ENCODE measurements around a stretch of chr13.

DNA sequence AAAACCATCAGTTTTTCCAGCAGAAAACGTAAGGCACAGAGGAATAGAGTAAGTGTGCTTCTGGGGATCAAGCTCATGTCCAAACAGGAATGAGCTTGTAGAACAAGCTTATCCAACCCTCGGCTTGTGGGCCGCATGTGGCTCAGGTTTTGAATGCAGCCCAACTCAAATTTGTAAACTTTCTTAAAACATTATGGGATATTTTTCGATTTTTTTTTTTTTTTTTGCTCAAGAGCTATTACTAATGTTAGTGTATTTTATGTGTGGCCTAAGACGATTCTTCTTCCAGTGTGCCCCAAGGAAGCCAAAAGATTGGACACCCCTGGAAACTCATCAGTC lies 1039.1 kb downstream of the TBC1D4 start:
- PRO-cap, result no peak
- RAMPAGE, long total RNA, 4 experiments, result no peak in any of the 4 experiments

GRCh38 chr13:75225837-75226730 lies 255.9 kb downstream of the TBC1D4 start:
- PRO-cap, result no peak
- RAMPAGE, long total RNA, 4 experiments, result no peak in any of the 4 experiments

DNA sequence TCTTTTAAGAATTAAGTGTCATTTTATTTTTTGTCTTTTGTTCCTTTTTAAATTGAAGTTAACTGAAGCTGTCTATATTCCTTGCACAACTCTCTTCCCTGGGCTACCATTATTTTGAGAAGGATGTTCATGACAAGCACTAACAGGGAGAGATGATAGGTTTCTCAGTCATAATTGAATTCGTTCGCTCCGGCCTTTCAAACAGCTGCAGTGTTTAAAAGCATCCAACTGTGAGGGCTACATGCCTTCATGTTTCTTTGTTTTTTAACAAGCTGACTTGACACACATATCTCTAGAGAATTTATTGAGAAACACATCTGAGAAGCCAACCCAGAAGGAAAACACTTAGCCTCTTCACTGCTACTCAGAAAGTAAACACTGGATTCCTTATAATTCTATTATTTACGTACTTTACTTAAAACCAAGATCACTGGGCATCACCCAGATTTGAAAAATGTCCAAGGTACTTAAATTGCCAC lies 76.0 kb downstream of the TBC1D4 start:
- PRO-cap, result no peak
- RAMPAGE, long total RNA, 4 experiments, result no peak in any of the 4 experiments

- PRO-cap, result no peak
- RAMPAGE, long total RNA, 4 experiments, result no peak in any of the 4 experiments
Measured at GRCh38 chr13:75481213-75481647, 739 bp downstream of the TBC1D4 start.

DNA sequence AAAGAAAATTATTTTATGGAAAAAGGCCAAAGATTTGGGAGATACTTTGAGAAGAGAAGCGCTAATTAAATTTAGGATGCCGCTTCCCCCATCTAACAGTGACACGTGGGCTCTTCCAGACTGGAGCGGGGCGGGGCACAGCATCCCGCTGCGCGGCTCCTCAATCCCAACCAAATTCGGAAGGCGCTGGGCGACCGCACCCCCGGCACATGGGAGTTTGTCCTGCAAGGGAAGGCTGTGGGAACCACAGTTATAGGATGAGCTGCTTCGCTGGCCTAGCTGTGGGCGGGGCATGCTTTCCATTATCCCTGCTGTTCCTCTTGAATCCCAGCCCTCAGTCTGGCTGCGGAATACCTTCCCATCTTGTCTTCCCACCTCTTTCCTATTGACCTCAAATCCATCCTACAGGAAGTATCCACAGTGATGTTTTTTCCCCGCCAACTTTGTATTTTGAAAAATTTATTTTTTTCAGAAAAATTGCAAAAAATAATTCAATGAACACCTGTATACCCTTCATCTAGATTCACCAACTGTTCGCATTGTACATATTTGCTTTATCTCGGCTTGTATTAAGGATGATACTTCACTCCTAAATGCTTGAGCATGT lies 454 bp upstream of the COMMD6 start:
- PRO-cap, result no peak
- RAMPAGE, long total RNA, 4 experiments, result no peak in any of the 4 experiments

- PRO-cap, result no peak
- RAMPAGE, long total RNA, 4 experiments, result no peak in any of the 4 experiments
Measured at GRCh38 chr13:75541262-75541651, 3.6 kb upstream of the COMMD6 start.

DNA sequence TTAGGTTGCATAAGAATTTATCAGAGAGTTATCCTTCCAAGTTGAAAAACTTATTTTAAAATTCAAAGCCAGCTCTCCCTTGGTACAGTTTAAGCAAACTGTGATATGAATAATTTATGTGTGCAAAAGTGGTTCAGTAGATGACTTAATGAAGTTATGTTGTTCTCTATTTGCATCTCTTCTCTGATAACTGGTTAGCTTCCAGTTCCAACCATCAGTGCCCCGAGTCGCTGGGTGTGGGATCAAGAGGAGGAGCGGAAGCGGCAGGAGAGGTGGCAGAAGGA lies 204.0 kb downstream of the LMO7 start:
- PRO-cap, result no peak
- RAMPAGE, long total RNA, 4 experiments, result no peak in any of the 4 experiments

DNA sequence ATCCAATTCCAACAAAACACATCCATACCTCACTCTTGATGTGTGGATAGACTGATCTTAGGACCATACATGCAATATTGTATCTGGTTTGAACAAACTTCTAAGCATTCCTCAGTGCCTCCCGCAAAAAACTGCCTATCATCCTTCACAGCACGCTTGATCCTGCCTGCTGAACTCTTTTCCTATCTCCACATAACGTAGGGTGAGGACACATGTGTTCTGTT lies 415.2 kb downstream of the KCTD12 start:
- PRO-cap, result no peak
- RAMPAGE, long total RNA, 4 experiments, result no peak in any of the 4 experiments

GRCh38 chr13:76884257-76884610 lies 2.0 kb downstream of the KCTD12 start:
- PRO-cap, result bidirectional peak, plus-strand start at chr13:76884387, minus-strand start at chr13:76884371
- RAMPAGE, long total RNA, 4 experiments, result no peak in any of the 4 experiments

DNA sequence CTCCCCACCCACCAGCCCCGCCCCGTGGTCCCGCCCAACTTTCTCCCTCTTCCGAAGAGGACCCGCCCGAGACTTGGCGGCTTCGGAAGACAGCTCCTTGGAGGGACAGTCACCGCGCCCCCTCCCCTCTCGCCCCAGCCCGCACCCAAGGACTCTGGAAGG lies 291 bp upstream of the KCTD12 start:
- PRO-cap, result bidirectional peak, plus-strand start at position 85 of the sequence, minus-strand start outside the sequence
- RAMPAGE, long total RNA, 4 experiments, result start-site peak on the plus strand in 1 of 4 experiments, centred at position 51 of the sequence, 5 reads per replicate

GRCh38 chr13:76991303-76991818 lies 520 bp upstream of the CLN5 start:
- PRO-cap, result no peak
- RAMPAGE, long total RNA, 4 experiments, result no peak in any of the 4 experiments

DNA sequence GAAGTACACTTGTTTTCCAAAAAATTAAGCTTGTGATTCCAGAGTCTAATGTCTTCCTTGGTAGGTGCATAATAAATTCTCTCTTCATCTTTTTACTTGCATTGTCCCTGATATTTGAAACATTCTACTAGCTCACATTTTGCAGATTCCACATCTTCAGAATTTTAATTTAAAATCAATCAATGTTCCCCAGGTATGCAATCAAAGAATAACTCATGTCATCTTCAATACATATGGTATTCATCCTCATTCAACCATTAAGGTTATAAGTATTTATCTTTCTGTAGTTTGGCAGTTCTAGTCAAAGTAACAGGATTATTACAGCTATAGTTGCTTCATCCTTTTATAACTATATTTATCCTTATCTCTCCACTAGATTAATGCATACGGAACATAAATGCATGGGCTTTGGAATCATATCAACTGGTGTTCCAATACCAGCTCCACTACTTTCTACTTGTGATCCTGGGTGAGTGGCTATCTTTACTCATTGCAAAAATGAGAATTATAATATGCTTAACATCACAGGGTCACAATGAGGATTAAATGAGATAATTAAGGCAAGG lies 105.9 kb upstream of the FBXL3 start:
- PRO-cap, result no peak
- RAMPAGE, long total RNA, 4 experiments, result no peak in any of the 4 experiments

DNA sequence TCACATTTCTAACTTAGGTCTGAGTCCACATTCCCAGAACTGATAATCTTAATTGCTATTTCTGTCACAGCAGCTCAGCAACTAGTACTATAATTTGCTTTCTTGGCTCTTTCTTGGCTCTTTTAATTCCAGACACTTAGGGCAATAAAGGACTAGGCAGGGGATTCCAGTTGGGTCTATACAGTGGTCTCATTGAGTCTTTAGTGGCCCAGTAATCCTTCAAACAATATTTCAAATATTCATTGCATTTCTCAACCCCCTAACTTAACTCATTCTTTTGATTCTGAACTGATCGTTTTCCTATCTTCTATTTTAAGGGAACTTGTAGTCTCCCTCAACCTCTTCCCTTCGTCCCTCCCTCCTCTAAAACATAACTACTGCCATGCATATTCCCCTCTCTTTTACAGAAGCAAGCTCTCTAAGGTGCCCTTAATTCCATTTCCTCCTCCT lies 109.5 kb upstream of the FBXL3 start:
- PRO-cap, result no peak
- RAMPAGE, long total RNA, 4 experiments, result no peak in any of the 4 experiments

- PRO-cap, result no peak
- RAMPAGE, long total RNA, 4 experiments, result no peak in any of the 4 experiments
Measured at GRCh38 chr13:77243804-77244065, 83.2 kb downstream of the MYCBP2 start.

DNA sequence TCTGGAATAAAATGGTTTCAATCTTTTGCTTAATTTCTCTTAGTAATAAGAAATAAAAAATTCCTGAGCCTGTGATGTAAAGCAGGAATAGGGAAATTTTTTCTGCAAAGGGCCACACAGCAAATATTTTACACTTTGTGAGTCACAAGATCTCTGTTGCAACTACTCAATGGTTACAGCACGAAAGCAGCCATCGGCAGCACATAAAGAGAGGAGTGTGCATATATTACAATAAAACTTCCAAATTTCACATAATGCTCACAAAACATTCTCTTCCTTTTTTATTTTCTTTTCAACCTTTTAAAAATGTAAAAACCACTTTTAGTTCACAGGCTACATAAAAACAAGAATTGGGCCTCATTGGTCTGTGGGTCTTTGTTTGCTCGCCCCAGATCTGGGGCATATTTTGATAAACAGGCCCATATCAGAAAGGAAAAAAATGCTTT lies 26.7 kb downstream of the MYCBP2 start:
- PRO-cap, result no peak
- RAMPAGE, long total RNA, 4 experiments, result no peak in any of the 4 experiments

GRCh38 chr13:77325140-77325677 lies 1.7 kb downstream of the MYCBP2 start:
- PRO-cap, result no peak
- RAMPAGE, long total RNA, 4 experiments, result no peak in any of the 4 experiments

- PRO-cap, result no peak
- RAMPAGE, long total RNA, 4 experiments, result no peak in any of the 4 experiments
Measured at GRCh38 chr13:77429210-77429651, 102.3 kb upstream of the MYCBP2 start.

- PRO-cap, result no peak
- RAMPAGE, long total RNA, 4 experiments, result no peak in any of the 4 experiments
Measured at GRCh38 chr13:77537425-77537875, 1.9 kb downstream of the SCEL start.

DNA sequence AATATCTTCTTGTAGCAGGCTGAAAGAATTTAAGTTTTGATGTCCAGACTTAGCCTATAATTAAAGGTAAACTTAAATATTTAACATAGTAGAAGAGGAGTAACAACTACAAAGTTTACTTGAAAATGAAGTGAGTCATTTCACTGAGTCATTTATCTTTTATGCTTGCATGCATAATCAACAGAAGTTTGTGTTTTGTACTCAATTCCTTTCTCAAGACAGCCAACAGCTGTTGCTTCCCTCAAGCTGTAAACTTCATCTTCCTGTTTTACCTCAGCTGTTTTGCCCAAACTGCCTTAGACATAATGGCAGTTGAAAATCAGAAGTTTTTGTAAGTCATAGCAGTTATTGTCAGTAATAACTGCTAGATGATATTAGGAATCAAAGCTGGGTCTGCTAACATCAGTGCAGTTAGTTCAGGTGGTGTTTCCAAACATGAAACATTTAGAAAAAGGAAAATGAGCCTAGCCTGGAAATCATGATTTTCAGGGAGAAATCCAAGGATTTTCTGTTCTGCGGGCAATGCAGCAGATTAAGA lies 57.9 kb downstream of the EDNRB start:
- PRO-cap, result no peak
- RAMPAGE, long total RNA, 4 experiments, result no peak in any of the 4 experiments

- PRO-cap, result no peak
- RAMPAGE, long total RNA, 4 experiments, result no peak in any of the 4 experiments
Measured at GRCh38 chr13:77896479-77897018, 22.1 kb downstream of the EDNRB start.